Measurements from ENCODE around the genes SPTLC3 and SLC24A3.

DNA sequence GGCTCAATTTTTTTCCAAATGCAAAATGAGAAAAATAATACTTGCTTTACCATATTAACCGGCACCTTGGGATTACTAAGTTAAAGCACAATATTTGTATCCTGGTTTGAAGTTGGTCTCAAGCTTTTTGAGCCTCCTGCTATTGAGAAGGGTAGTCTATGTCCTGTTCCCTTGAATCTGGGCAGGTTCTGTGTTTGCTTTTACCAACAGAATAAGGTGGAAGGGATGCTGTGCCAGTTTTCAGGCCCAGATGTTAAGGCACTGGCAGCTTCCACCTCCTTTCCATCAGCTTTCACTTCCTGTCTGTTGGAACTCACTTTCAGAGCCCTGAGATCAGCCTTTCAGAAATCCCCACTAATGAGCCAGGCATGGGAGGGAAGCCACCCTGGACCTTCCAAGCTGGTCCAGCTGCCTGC, 555.7 kb upstream of the JAG1 start:
- PRO-cap, result no peak
- RAMPAGE, long total RNA, result no peak

- PRO-cap, result no peak
- RAMPAGE, long total RNA, result no peak
These were observed 593.5 kb upstream of the JAG1 start for GRCh38 chr20:11267296-11267767.

DNA sequence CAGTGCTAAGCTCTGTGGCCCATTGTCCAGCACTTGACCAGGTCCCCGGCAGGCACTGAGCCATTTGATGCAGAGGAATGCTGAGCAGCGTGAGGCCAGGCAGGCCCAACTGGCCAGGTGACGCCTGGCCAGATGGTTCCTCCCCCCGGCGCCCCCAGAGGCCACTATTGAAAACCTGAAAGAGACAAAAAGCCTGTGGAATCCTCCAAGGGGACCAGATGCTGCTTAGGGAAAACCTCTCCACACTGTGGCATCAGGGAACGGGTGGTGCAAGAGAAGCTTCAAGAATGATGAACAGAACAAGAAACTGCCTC, 597.6 kb upstream of the JAG1 start:
- PRO-cap, result no peak
- RAMPAGE, long total RNA, result no peak

DNA sequence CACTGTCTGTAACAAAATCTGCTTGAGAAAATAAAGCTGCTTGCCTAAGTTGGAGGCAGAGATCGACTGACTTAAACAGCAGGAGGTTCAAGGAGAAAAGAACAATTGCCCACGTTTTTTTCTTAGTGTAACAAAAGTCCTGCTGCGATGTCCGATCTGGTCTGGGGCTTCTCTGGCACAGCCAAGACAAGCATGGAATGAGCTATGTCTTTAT, 580.3 kb upstream of the BTBD3 start:
- PRO-cap, result no peak
- RAMPAGE, long total RNA, result no peak

GRCh38 chr20:11891988-11892779, 25.5 kb upstream of the BTBD3 start:
- PRO-cap, result no peak
- RAMPAGE, long total RNA, result no peak

DNA sequence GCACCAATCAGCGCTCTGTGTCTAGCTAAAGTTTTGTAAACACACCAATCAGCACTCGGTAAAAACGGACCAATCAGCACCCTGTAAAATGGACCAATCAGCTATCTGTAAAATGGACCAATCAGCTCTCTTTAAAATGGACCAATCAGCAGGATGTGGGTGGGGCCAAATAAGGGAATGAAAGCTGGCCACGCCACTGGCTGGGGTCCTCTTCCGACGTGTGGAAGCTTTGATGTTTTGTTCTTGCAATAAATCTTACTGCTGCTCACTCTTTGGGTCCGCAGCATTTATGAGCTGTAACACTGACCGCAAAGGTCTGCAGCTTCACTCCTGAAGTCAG, 151.1 kb upstream of the SPTLC3 start:
- PRO-cap, result no peak
- RAMPAGE, long total RNA, result no peak

GRCh38 chr20:13008764-13009612, at the start of gene SPTLC3:
TSS of gene SPTLC3 (plus strand) at chr20:13008972.
- PRO-cap, result no peak
- RAMPAGE, long total RNA, result no peak

DNA sequence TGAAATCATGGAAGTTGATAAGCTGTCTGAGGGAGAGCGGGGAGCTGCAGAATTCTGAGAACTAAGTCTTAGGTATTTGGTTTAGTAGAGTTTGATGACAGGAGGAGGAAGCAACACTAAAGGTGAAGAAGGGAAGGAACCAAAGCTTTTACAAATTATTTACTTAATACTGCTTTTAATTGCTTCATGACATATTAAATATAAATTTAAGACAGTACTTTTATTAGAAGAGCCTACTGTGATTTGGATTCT, 15.3 kb downstream of the NDUFAF5 start:
- PRO-cap, result no peak
- RAMPAGE, long total RNA, result no peak

GRCh38 chr20:15986730-15987193, 586.5 kb downstream of the KIF16B start:
- PRO-cap, result no peak
- RAMPAGE, long total RNA, result no peak

- PRO-cap, result no peak
- RAMPAGE, long total RNA, result no peak
These were observed 43.1 kb downstream of the KIF16B start for GRCh38 chr20:16530133-16530506.

DNA sequence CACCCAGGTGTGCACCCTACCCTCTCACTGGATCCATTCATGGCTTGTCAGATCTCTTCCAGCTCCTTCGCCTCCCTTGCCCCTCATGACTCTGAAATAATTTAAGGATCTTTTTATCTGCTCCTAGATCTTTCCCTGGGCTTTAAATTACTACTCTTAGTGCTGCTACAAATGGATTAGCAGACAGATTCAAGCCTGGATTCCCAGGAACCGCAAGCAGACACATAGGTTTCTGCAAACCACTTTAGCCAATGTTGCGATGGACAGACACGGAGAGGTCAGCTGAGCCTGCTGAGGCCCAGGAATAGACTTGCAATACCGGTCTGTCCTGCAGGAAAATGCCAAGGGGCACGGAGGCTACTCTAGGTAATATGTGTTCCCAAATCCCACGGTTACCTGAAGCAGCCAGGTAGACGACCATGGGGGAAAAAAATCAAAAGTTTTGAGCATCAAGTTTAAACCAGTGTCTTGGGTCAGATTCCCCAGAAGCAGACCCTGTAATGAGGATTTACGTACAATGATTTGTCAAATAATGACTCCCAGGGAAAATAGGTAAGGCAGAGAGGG, 12.3 kb downstream of the OTOR start:
- PRO-cap, result no peak
- RAMPAGE, long total RNA, result no peak

DNA sequence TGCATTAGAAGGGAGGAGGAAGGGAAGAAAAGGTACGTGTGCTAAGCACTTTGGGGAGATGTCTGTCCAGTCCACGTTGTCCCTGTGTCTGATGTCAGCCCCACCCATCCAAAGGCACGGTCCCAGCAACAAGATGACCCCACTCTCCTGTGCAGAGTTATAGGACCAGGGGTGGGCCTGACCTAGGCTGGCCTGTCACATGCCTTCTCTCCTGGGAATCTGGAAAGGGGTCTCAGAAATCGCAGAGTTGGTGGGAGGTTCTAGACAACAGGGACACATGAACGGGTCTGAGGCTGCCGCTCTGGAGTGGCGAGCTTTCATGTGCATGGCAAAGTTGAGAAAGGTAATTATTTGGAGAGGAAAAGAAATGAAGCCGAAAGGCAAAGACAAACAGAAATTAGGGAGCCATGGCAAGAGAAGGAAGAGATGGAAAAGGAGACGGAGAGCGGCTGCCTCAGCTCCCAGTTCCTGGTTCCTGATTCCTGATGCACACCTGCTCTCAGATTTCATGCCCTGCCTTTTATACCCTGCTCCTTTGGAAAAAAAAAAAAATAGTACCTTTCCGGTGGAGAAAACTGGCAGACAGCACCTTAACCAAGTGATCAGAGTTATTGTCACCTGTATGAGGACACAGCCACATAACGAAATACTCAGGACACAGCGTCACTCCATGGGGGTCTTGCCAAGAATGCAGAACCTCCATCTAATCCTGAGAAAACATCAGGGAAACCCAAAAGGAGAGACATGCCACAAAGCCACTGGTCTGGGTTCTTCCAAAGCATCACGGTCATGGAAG, 29.3 kb downstream of the BFSP1 start:
- PRO-cap, result no peak
- RAMPAGE, long total RNA, result no peak

DNA sequence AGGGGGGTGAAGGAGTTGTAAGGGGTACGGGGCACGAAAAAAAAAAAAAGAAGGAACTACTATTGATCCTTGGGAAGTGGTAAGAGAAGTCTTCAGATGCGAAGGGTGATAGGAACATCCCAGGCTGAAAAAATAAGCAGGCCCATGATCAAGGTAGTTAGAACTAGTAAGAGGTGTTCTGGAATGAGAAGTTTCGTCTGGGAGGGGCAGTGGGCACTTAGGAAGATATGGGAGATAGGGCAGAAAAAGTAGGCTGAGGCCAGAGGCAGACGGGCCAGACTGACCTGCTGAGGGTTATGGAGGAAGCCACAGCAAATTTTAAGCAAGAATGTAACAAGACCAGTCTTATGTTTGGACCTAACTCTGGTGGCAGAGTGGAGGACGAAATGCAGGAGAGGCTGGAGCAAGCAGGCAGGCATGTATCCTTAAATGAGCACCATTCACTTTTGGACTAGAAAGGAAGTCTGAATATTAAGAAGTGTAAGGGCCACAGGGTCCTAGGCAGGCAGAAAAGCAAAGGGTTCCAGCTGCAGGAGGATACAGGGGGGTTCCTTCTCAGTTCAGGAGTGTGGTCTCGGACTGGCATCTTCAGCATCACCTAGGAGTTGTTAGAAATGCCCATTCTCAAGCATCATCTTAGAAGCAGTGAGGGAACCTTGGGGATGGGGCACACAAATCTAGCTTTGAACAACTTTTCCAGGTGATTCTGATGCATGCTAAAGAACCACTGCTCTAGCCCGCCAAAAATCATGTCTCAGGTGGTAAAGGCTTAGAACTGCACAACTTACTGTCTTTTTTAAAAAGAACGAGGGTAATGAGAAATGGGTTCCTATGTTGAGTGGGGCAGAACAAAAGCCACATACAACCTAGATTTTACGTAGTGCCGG, 1.7 kb upstream of the DSTN start:
- PRO-cap, result no peak
- RAMPAGE, long total RNA, result no peak

GRCh38 chr20:17636629-17637296, 45.3 kb downstream of the RRBP1 start:
- PRO-cap, result no peak
- RAMPAGE, long total RNA, result no peak

DNA sequence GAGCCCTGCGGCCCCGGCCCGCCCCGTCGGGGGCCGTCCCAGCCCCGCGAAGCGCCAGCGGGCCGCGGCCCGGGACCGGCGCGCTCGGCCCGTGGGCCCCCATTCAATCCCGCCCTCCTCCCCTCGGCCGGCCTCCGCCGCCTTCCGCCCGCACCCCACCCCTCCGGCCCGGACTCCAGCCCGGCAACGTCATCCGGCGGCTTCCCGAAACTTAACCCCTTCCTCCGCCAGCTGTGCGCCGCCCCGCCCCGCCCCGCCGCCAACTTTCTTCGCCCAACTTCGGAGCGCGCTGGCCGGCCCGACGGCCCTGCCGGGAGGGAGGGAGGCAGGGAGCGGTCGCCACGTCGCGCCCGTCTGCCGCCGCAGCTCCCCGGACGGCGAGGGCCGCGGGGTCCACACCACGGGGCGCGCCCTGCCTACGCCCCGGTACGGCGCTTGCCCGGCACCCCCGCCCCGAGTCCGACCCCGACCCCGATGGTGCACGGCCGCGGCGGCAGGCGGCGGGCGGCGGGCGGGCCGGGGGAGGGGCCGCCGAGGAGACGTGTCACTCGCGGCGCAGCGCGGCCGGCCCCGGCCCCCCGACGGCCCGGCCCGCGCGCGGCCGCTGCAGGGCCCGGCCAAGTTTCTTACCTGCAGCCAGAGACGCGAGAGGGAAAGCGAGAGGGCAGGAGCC, 508 bp downstream of the RRBP1 start:
- PRO-cap, result no peak
- RAMPAGE, long total RNA, result no peak

DNA sequence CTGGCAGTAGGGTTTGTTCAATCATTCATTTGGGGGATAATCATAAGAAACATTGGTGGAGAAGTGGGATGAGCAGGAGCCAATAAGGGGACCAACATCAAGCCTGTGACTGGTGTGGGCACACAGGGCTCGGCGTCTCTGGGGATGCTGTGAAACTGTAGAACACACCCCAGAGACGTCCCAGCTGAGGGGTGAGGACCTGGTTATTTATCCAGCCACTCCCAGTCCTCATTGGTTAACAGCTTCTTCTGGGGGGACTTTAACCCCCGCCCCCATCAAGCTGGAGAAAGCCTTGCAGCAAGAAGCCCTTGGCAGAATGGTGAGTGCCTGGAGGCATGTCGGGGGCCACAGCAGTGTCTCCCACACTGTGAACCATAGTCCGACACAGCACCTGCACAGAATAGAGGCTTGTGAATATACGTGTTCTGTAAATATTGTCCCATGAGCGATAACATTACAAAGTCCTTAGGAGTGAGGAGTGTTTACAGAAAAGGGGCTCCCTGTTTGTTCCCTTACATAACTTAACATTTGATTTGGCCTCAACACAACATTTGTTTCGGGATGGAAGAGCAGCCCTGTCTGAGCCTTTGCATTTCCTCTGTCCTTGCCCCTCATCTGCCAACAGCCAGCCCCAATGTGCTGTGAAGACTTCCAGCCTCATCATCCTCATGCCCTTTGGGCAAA, 2.1 kb upstream of the RRBP1 start:
- PRO-cap, result no peak
- RAMPAGE, long total RNA, result no peak

DNA sequence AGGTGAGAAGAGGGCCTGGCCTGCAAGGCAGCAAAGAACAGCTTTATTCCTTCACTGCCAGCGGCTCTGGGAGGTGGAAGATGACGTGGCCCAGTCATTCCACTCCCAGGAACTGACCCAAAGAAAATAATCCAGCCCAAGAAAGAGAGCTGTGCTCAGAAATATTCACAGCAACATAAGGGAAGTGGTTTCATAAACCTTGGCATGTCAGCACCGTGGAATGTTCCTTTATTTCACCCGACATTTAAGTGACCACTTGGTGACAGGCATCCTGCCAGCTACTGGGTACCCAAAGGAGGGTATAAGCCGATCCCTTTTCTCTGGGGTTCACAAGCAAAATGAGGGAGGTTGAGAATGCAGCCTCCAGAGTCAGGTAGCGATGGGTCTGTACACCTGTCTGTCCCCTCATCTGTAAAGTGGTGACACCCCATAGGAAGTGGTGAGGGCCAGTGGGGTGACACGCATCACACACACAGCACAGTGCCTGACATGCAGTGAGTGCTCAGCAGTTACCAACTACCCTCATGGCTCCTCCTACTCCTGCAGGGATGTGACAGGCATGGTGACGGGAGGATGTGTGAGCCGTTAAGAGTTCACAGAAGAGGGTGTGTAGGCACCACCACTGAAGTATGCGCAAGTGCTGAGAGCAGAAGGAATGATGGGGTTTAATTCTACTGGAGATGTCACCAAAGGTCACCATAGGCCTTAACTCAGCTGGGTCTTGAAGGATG, 124.9 kb downstream of the SNX5 start:
- PRO-cap, result no peak
- RAMPAGE, long total RNA, result no peak

- PRO-cap, result no peak
- RAMPAGE, long total RNA, result no peak
These were observed 20.6 kb upstream of the ZNF133 start for GRCh38 chr20:18267626-18268203.

DNA sequence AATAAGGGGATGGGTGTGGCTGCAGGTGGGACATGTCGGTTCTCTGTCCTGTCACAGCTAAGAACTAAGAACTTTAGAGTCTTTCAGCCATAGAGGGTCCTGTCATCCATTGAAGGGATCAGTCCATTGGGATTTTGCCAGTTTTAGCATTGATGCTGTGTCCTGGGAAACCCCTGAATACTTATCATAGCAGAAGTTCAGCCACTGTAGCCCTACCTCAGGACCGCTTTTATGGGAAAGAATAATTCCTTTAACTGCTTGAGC, 18.2 kb upstream of the SCP2D1 start:
- PRO-cap, result no peak
- RAMPAGE, long total RNA, result no peak

DNA sequence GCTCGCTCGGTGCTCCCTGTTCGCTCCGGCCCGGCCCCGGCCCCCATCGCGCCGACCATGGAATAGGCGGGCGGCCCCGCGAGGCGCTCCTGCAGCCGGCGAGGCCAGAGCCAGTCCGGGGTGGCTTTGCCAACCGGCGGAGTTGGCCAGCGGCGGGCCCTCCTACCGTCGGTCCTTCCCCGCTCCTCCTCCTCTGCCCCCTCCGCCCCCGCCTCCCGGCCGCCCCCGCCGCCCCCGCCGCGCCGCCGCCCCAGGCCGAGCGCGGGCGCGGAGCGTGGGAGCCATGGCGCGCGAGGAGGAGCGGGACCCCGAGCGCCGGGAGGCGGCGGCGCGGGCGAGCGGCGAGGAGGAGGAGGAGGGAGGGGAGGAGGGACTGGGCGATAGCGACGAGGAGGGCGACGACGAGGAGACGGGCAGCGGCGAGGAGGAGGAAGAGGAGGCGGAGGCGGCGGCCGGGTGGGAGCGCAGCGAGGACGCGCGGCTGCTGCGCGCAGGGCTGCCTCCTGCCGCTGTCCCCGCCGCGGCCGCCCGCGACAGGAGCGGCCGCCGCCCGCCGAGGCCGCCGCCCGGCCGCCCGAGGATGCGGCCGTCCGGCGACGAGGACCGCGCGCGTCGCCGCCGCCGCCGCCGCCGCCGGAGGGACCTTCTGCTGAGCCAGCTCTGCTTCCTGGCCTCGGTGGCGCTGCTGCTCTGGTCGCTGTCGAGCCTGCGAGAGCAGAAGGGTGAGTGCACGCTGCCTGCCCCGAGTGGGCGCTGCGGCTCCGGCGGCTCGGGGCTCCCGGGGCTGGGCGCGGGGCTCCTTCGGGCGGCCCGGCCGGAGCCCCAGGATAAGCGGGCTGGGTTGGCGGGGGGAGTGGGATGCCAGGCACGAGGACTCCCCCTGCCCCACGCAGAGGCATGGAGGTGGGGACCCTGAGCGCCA, at the start of gene SLC24A3:
Gene SLC24A3 (plus strand): TSS at position 380 of the 922 bp plus-strand sequence.
- PRO-cap, result no peak
- RAMPAGE, long total RNA, result no peak

Measured in Karpas-422 (cell line).